Metanephros (tissue), 2 donors: ENCODE measurements around a stretch of chr5.

DNA sequence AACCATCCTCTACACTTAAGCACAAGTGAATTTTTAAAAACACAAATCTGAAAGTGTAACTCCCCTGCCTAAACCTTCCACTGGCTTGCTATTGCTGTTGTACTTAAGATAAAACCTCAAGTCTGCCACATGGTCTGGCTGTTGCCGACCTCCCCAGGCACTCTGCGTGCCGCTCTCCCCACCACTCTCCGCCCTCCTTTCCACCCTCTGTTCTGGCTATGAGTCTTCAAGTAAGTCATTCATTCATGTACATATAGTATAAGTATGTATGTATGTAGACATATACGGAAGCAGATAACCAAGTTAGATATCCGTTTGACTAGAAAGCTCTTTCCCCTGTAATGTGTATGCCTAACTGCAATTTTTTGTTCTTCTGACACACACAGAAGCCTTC lies 94.7 kb upstream of the ANKRD55 start:
- RAMPAGE, long total RNA, result no peak

DNA sequence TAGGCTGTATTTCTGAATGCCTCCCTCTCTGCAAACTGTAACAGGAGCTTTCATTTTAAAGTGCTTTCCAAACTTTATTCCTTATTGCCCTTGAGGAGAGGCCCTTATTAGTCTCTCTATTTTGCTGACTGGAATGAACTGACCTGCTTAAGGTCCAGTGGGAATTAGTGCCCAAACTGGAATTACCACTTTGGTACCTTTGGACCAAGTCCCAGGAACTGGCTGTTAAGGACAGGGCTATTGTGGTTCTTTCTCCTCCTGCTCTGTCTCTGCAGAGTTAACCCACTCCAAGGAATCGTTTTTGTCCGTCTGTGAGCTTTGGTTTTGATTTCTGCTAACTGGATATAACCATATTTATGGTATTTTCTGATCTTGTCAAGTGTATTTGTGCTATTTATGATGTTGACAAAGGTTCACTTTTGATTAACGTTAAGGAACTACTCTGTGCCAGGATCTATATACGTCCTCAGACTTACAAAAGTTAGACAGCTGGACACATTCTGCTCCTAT lies 189.0 kb upstream of the ANKRD55 start:
- RAMPAGE, long total RNA, result no peak

DNA sequence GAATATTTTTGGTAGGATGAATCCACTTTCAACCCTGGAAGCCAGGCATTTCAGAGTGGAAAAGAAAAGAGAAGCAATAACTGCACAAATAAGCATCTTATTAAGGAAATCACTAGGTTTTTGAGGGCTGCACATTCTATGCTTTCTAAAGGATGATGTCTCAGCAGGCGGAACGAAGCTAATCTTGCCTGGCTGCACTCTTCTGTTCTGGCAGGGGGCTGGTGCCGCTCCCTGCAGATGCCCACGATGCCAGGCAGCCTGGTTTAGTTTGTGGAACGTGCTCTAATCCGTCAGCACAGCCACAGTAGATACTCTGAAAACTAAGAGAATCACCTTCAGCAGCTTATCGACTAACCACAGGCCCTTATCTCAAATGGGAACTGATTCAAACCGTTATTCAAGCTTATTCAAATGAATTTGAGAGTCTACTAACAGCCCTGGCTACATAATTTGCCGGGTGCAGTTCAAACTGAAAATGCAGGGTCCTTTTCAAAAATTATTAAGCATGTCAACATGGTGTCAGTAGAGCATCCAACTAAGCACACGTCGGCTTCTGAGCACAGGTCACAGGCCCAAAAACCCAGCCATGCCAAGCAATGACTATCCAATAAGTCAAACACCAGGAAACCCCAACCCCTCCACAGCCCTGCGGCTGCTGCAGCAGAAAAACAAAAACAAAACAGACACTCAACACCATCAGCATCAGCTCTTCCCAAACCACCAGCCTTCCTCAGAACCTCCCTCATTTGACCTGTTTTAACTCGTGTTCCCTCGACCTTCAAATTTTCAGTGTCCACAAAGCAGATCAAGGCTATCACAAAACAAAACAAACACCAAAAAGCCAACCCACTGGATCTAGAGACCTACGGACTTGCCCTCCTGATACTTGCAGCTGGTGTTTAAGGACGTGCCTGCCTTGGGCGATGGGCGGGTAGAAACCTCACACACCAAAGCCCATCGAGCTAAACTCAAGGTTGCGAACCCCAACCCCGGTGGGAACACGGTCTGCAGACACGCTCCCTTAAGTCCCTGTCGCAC lies 246.7 kb upstream of the ANKRD55 start:
- RAMPAGE, long total RNA, result no peak

DNA sequence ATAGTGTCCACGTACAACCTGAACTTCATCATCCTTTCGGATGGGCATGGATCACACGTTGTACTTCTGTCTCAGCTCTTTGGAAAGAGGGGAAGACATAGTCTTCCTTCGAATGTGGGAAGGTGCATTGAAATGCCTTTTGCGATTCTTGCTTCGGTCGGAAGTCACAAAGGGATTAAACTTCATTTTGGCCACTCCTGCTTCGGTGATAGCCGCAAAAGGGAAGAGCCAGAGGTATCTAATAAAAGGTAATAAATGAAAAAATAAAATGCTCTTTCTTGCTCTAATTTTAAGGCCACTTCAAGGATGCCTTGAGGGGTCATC lies 271.7 kb upstream of the ANKRD55 start:
- RAMPAGE, long total RNA, result no peak

- RAMPAGE, long total RNA, result no peak
Measured at GRCh38 chr5:56589189-56589573, 226.2 kb upstream of the MAP3K1 start.

DNA sequence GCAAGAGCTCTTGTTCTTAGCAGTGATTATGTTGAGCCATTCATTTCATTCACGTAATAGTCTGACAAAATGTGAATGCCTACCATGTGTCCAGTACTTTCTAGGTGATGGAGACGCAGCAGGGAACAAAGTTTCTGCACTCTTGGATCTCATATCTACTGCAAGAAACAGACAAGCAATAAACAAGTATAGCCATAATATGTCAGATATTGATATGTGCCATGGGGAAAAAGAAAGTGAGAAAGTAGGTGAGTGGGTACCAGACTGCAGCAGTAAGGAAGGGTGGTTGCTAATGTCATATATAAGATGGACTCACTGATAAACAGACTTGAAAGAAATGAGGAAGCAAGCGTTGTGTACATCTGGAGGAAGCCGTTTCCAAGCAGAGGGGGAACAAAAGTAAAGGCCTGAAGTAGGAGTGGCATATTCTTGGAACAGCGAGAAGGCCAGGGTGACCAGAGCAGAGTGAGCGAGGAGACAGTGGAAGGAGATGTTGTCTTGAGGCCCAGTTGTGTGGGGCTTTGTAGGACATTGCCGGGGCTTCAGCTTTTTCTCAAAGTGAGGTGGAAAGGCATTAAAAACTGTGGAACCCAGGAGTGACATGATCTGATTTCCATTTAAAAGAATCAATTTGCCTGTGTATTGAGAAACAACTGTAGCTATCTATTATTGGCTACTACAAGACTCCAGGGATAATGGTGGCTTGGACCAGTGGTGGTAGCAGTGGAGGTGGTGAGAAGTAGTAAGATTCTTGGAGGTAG lies 142.2 kb upstream of the MAP3K1 start:
- RAMPAGE, long total RNA, result no peak

GRCh38 chr5:57181224-57181687 lies 7.4 kb downstream of the GPBP1 start:
- RAMPAGE, long total RNA, result no peak

DNA sequence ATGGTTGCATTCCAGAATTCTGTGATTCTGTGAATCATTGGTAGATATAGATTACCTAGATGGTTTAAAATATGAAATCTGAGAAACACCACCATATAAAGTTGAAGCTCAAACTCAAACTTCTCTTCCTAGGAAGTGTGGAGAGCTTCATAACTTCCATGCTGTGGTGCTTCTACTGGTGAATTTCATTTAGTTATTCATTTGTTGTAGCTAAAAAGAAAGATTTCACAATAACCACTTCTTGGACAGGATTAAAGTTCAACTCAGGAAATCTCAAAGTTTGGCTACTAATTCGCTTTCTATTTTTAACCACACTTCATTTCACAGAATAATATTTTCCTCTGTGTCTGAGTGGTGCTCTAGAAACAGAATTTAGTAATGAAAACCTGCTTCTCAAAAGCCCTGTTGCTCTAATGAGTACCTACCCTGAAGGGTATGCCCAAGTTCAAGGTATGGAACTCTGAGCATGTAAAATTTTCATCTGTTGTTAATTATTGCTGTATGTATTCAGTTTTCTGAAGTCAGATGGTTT lies 73.9 kb downstream of the ACTBL2 start:
- RAMPAGE, long total RNA, result no peak

- RAMPAGE, long total RNA, result no peak
Measured at GRCh38 chr5:57700441-57700822, 217.8 kb upstream of the ACTBL2 start.

- RAMPAGE, long total RNA, result no peak
Measured at GRCh38 chr5:57780109-57780717, 297.6 kb upstream of the ACTBL2 start.

DNA sequence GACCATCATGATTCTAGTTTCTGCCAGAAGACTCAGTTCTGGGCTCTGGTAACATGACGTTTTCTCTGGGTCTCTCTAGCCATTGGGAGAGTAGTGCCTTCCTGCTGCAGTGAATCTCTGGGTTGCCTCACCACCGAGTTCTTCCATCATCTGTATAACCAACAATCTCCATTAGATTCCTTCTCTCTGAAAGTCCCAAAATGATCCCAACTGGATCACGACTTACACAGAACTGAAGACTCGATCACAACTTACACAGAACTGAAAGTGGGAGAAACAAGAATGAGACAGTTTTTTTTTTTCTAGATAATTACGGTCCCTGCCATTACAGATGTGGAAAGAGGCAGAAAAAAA lies 9.2 kb downstream of the PLK2 start:
- RAMPAGE, long total RNA, result no peak

DNA sequence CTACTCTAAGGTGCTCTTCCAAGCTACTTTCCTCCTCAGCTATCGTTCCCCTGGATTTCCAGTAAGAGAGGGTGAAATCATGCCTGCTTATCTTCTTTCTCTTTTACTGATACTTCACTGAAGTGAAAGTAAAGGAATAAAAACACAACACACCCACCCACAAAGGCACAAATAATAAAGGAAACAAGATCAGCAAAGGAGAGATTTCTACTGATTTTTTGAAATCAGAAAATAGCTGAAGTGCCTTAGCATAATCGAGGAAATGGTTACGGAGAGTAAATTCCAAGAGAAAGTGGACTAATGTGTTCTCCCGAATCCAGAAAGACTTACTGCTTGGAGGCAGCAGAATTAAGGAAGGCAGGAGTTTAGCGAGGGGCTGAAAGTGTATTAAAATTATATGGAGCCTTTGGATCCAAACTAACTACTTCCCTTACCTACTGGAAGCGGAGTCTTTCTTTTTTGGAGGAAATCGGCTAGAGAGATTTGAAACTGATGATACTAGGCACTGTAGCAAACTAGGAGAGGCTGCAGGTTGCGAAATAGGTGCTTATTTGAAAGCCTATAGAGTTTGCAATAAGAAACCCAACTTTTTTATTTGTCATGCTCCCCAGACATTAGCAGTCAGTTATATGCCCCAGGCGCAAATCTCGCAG lies 510.1 kb downstream of the RAB3C start:
- RAMPAGE, long total RNA, result no peak

DNA sequence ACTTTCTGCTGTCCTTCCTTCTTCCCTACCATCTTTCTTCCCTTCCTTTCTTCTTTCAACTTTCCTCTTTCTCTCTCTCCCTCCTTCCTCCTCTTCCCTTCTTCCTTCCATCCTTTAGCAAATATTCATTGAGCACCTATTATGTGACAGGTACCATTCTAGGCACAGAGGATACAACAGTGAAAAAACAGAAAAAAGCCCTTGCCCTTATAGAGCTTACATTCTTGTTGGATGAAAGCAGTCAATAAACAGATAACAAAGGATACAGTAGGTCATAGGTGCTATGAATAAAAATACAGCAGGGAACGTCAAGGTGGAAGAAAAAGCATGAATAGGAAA lies 374.5 kb downstream of the PDE4D start:
- RAMPAGE, long total RNA, result no peak

GRCh38 chr5:59548614-59549472 lies 344.7 kb downstream of the PDE4D start:
- RAMPAGE, long total RNA, result no peak

DNA sequence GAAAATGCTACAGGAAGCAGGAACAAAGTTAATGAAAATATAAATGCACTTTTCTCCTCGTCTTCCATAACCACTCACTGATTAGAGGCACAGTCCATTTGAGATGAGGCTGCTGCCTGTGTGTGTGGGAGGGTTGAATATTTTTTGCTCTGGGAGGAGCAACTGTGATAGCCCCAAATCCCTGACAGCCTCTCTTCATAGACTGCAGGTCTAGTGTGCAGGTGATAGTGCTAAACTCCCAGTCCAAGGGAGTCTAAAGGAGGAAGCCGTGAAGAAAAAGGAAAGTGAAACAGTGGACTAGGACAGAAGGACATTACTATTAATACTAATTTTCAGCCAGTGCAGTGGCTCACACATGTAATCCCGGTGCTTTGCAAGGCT lies 295.1 kb downstream of the PDE4D start:
- RAMPAGE, long total RNA, result no peak

DNA sequence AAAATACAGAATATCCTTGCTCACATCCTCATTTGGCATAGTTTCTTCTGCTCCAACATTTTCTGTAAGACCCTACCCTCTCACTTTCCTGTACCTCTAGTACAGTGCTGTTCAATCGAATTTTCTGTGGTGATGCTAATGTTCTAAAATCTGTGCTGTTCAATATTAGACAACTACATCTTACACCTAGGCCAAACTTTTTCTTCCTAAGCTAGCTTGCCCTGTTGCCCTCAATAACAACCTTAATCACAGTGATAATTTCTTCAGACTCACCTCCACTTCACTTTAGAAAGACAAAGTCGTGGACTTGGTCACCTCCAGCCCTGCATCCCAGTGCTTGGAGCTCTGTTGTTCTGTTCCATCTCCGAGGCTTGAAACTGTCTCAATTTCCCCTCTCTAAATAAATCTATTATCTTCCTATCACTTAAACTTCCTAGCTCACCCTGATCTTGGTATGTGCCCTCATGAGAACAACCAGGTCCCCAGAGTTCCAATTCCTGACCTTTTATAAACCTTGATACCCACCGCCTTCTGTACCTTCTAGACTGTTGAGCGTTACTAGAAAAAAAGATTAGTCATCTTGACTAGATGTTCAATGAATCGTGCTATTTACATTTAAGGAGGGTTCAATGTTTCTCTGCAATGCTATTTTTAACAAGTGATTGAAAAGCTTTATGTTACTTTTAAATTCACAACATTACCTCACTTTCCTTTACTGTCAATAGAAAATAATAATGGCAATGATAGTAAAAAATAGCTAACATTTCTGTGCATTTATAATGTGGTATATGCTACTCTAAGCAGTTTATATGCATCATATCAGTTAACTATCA lies 270.2 kb downstream of the PDE4D start:
- RAMPAGE, long total RNA, result no peak

DNA sequence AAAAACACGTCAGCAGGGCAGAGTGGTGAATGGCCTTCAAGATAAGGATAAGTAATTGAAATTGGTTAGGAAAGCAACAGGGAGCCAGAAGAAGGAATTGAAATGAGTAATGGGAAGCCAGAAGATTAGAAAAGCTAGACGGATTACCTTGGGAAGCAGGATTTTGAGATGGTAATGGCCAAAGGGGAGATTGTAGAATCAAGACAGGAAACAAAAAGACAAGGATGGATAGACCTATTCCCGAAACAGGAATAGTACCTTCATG lies 244.2 kb downstream of the PDE4D start:
- RAMPAGE, long total RNA, result no peak

DNA sequence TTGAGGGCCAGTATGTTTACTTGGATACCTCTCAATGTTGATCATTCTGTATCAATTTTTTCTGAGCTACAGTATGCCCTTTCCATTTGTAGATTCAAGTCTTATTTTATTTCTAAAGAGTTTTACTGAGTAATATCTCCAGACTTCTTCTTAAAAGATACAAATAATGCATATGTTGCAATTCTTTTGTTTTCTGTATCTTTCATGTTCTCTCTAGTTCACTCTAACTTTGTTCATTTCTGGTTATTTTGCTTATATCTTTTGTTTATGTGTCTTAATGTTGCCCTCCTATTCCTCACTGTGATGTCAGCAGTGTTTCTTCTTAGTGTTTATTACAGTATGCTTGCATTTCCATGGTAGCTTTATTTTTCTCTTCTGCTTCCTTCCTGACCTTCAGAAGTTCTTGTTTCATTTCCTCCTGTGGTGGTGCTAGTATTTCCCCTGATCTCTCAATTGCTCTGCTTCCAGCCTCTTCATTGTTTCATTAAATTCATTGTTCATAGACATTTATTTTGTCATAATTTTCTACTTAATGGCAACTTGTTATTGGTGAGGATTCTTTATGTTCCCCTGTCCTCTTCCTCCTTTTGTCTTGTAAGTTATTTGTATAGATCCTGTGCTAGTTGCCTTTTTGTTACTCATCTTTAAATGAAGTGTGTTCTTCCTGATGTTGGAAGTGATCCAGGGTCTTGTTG lies 160.8 kb downstream of the DEPDC1B start:
- RAMPAGE, long total RNA, result no peak

DNA sequence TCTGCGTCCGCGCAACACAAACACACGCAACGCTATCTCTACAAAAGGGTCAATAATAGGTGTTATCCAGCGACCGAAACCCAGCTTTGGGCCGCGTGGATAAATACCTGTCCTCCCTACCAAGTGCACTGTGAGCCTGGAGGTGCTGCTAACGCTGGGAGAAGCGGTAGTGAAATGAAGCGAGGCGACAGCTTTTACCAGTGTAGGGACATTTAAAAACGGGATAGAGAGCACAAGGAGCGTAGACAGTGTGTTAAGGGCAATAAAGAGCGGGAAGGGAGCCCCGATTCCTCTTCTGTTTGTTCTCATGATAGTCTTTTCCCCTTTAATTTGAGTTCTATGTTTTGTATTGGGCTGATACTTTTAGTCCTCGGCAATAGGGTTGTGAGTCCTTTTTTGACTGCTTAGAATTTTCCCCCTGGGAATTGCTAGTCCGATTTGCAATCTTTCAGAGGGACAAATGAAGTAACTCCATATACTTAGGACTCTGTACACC lies 491 bp upstream of the DEPDC1B start:
- RAMPAGE, long total RNA, result no peak

DNA sequence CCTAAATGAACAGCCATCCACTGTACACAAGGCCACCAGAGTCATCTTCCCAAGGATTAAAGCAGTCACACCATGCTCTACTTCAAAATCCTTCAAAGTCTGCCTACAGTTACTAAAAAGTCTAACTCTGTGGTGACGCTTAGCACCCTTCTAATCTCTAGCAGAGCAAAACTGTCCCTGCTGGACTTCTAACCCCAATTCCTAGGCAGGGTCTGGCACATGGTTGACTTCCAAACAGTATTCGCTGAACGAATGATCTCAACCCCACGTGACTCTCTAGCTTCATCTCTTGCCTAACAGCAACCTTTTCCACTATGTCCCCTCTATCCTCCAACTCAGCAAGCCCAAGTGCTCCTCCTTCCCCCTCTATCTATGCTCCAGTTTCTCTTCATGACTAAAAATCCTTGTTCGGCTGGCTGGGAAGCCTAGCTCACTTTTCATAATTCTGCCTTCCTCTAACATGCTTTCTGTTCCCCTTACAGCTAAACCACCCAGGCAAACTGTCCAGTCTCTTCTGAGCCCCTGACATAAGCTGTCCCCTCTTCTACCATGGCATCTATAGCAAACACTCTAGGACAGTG lies 22.9 kb downstream of the ELOVL7 start:
- RAMPAGE, long total RNA, result no peak